Skin of body (tissue), 2 donors: Measurements from ENCODE around the gene WASHC1.

- RAMPAGE, long total RNA: no peak
Measured at GRCh38 chr9:29177-29501, at the start of gene WASHC1. WASHC1 (minus strand) TSS chr9:29456.

GRCh38 chr9:209233-209891 is 5.3 kb upstream of the DOCK8 start:
- RAMPAGE, long total RNA: no peak

- RAMPAGE, long total RNA: no peak
Measured at GRCh38 chr9:444875-445508, 59.5 kb upstream of the KANK1 start.

- RAMPAGE, long total RNA: no peak
Measured at GRCh38 chr9:456210-456839, 48.2 kb upstream of the KANK1 start.

DNA sequence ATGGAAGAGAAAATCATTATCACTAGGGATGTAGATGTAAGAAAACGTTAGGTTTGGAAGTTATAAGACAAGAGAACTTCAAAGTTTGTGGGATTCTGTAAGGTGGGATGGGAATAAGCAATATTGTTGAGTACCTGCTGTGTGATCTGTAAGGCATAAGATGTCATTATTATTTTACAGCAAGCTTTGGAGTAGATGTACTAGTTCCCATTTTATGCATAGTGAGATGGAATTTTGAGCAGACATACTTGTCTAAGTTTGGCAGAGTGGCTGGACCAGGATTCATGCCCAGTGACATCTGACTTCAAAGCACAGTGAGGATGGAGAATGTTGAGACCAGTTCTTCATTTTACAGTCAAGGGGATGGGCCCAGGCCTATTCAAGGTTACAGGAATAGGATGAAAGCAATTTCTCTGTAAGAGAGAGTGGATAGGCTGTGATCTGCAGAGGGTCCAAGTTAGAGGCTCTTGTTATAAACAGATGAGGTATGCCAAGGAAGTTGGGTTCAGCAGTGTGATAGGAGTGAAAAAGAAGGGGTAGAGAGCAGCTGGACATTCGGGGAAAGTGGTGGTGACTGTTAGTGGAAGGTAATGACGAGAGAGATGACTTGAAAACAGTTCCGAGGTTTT is 81.5 kb downstream of the KANK1 start:
- RAMPAGE, long total RNA: no peak

- RAMPAGE, long total RNA: no peak
Measured at GRCh38 chr9:625972-627103, 121.8 kb downstream of the KANK1 start.

DNA sequence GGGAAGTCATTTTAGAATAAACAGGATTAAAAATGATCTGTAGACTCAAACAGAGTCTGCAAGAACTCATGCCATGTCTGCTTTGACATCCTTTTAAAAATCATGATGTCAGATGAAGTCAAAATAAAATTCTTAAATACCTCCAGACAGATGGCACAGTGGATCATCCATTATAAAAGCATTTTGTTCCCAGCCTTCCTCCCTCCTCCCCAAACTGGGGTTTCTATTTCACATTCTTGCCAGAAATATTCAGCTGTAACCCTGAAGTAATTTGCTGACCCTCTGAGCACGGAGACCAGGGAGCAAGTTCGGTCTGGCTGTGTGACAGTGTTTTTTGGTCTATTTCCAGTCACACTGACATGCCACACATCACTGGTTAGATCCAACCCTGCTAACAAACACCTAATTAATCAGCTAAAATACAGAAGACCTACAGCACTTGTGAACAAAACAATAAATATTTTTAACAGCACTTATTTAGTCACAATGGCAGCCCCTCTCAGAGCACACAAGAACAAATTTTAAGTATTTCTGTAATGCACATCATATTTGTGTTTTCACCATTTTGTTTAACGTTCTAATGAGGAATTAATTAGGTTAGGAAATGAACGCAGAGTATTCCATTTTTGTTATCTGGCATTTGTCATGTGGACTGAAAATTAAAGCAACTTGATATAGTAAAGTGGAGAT is 126.1 kb upstream of the DMRT1 start:
- RAMPAGE, long total RNA: no peak

- RAMPAGE, long total RNA: no peak
Measured at GRCh38 chr9:818071-818687, 23.3 kb upstream of the DMRT1 start.

- RAMPAGE, long total RNA: no peak
Measured at GRCh38 chr9:2019249-2019552, 4.1 kb downstream of the SMARCA2 start.

DNA sequence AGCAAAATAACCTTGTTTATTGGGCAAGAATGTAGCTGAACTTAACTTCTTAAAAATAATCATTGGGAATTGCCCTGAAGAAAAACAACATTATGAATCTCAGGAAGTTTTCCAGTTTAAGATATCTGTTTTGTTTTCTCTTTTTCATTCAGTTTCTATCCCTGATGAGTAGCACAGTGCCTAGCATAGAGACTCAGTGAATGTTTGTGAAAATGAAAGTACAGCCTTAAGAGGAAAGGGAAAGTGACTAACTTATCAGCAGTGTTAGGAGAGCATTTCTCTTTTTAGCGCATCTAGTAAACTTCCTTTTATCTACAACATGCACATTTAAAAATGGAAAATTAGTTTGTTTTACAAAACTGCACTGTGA is 110.7 kb downstream of the SMARCA2 start:
- RAMPAGE, long total RNA: no peak

DNA sequence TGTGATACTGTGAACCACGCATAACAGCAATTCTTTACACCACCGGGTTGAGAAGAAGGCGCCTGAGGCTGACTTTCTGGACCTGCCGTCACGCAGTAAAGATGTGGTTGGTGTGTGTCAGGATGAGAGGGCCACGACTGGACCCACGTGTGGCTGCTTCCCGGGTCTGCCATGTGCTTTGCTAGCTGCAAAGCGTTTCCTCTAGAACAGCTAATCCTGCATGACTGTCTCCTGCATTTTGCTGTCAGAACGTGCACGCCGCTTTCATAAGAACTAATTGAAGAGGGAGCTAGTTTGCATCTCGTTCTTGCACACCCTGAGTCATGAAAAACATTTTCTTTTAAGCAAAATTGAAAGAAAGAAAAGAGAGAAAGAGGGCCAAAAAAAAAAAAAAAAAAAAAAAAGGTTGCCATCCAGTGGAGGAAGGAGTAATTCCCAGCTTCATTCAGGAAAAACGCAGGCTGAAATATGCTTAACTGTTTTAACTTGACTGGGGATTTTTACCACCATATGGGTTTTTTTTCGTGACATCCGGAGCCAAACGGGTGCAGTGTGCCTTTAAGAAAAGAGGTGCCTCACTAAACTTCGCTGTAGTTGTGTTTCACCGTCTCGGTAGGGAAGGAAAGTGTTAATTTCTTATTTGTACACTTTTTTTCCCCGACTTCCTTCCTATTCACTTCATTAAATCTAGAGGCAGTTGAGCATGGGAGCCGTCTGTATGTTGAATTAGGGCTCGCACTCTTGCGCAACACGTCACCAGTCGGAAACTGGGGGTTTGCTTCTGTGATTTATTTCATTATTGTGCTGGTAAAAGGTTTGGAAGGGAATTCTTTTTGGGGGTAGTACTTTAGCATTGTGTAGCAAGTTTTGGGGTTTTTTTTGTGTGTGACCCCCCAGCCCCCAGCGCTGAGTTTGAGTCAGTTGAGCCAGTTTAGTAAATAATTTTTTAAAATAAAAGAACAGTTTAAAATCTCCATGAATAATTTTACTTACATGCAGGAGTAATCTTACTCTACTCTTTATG is 142.9 kb downstream of the SMARCA2 start:
- RAMPAGE, long total RNA: no peak

DNA sequence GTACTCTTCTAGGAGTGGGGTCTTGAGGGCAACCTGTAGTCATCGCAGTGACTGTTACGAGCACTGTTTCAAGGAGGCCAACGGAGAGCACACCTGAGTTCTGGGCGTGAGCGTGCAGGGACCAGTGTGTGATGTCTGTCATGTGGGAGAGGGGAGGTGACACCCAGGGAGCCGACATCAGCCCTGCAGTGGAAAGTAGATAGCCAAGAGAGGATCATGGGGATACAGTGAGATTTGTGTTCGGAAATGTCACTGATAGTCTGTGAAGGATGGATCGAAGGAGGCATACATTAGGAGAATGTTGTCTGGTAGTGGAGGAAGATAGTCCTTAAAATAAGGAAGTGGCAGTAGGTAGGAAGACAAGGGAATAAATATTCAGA is 157.5 kb downstream of the SMARCA2 start:
- RAMPAGE, long total RNA: no peak

GRCh38 chr9:2181158-2182435 is 166.4 kb downstream of the SMARCA2 start:
- RAMPAGE, long total RNA: no peak

DNA sequence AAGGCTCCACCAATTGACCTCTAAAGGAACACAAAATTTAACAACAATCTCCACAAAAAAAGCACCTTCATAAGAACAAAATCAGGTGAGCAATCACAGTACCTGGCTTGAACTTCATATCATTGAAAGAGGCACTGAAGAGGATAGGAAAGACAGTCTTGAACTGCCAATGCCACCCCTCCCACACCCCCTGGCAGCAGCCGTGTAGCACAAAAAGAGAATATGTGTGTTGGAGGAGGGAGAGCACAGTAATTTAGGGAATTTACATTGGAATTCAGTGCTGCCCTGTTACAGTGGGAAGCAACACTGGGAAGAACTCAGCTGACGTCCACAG is 62.5 kb upstream of the VLDLR start:
- RAMPAGE, long total RNA: no peak

DNA sequence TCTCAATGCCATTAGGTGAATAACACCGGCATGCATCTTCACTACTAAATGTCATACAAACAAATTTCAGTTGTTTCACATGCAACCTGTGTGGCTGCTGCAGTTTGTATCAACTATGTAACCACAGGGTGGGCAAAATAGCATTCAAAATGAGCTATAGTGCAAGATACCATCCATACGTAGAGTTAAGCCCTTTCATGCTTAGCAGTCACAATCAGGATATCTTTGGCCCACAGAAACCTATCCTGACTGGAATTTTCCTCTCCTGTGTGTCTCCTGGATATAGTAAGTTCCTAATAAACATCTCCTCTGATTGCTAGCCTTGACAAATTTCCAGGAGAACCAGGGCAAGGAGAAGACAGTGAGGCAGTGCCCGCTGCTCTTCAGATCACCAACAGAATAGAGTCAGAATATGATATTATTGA is 1.5 kb upstream of the VLDLR start:
- RAMPAGE, long total RNA: no peak

GRCh38 chr9:2757920-2758496 is 40.7 kb downstream of the KCNV2 start:
- RAMPAGE, long total RNA: no peak

GRCh38 chr9:2765329-2765955 is 48.1 kb downstream of the KCNV2 start:
- RAMPAGE, long total RNA: no peak

GRCh38 chr9:2838297-2838837 is 5.5 kb downstream of the PUM3 start:
- RAMPAGE, long total RNA: no peak

GRCh38 chr9:3528229-3529096 is 2.7 kb upstream of the RFX3 start:
- RAMPAGE, long total RNA: no peak

DNA sequence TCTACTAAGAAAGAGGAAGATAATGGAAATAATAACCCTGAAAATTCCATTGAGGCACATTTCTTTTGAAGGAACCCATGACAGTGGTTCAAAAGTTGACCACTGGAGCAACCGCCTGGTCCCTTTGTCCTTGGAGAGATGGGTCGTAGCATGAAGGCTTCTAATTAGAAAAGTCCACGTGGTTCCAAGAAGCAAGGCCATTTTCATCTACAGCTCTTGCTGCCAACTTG is 314.7 kb upstream of the RFX3 start:
- RAMPAGE, long total RNA: no peak